ENCODE measurements around a stretch of chr16.

DNA sequence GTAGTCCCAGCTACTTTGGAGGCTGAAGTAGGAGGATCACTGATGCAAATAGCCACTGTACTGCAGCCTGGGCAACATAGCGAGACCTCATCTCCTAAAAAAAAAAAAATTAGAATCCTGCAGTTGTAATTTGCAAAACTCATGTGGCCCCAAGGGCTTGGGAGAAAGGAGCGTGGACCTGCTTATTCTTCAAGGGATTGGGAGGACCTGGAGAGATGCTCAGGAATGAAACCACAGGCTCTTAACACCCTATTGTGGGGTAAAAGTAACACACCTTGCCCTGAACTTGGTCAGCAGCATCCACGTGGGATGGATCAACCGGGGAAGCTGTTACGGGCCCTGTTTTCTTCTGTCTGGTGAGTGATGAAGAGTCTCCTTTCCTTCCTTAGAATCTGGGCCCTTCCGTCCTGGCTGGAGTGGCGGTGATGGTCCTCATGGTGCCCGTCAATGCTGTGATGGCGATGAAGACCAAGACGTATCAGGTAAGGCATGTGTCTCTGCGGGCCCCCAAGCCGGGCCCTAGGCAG lies 103.0 kb downstream of the ABCC1 start:
- PRO-cap = no peak

DNA sequence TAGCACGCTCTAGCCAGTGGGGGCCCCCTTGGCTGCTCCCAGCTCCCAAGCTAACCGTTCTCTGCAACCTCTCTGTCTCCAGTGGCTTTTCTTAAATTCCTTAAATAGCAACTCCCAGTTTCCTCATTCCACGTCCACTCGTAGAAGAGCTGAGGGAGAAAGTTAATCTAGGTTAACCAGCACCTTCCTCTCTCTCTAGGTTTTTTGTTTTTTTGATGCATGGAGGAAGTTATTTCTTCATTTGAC lies 125.1 kb downstream of the ABCC1 start:
- PRO-cap = no peak

GRCh38 chr16:16119811-16120776 lies 103.2 kb downstream of the ABCC6 start:
- PRO-cap = no peak

GRCh38 chr16:16125608-16126152 lies 97.6 kb downstream of the ABCC6 start:
- PRO-cap = no peak

DNA sequence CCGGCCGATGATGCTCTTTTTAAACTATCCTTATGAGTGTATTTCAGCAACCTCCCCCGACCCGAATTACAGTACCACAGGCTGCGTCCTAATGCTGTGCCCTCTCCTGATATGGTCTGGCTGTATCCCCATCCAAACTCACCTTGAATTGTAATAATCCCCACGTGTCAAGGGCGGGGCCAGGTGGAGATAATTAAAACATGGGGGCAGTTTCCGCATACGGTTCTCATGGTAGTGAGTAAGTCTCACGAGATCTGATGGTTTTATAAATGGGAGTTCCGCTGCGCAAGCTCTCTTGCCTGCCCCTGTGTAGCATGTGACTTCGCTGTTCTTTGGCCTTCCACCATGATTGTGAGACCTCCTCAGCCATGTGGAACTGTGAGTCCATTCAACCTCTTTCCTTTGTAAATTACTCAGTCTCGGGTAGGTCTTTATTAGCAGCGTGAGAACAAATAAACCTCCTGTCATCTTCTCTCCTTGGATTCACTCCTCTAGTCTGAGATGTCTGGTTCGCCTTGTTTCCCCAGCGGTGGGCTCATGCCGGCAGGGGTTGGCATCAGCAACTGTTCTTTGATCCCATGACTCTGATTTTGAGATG lies 120.4 kb downstream of the NPIPA7 start:
- PRO-cap = no peak

GRCh38 chr16:16972623-16972995 lies 498.2 kb downstream of the XYLT1 start:
- PRO-cap = no peak

DNA sequence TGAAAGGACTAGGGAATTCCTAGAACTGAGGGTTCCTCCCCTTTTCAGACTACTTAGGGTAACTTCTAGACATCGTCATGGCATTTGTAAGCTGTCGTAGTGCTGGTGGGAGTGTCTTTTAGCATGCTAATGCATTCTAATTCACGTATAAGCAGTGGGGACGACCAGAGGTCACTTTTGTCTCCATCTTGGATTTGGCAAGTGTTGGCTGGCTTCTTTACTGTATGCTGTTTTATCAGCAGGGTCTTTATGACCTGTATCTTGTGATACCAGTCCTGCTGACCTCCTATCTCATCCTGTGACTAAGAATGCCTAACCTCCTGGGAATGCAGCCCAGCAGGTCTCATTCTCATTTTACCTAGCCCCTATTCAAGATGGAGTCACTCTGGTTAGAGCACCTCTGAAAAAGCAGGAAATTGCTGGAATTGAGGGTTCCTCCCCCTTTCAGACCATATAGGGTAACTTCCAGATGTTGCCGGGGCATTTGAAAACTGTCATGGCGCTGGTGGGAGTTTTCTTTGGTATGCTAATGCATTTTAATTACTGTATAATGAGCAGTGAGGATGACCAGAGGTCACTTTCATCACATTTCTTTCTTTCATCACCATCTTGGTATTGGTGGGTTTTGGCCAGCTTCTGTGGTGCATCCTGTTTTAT lies 388.4 kb downstream of the XYLT1 start:
- PRO-cap = no peak

GRCh38 chr16:17108334-17109006 lies 362.3 kb downstream of the XYLT1 start:
- PRO-cap = no peak

DNA sequence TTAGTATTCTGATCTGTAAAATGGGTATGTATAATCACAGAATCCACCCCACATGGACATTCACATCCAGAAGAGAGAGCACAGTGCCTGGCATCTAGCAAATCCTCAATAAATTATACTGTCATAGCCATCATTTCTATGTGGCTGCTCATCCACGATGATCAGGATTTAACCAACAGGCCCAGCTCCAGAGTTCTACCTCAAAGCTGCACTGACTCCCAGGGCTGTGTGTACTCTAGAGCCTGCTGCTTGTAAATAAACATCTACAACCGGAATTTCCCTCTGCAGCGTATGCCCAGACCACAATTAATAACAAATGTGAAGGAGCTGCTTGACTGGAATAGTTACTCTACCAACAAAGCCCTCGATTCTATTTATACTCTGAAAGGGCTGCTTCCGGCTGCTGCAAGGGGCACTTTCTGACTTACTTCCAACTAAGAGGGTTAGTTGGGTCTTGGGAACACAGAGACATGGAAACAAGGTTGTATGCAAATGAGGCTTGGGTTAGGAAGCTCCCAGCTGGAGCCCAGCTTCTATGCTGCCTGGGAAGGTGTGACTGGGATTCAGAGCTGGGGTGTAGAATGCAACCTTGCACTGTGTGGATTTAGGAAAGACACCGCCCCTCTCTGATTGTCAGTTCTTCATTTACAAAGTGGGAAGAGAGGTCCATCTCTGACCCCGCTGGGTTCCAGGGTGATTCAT lies 265.1 kb downstream of the XYLT1 start:
- PRO-cap = no peak

DNA sequence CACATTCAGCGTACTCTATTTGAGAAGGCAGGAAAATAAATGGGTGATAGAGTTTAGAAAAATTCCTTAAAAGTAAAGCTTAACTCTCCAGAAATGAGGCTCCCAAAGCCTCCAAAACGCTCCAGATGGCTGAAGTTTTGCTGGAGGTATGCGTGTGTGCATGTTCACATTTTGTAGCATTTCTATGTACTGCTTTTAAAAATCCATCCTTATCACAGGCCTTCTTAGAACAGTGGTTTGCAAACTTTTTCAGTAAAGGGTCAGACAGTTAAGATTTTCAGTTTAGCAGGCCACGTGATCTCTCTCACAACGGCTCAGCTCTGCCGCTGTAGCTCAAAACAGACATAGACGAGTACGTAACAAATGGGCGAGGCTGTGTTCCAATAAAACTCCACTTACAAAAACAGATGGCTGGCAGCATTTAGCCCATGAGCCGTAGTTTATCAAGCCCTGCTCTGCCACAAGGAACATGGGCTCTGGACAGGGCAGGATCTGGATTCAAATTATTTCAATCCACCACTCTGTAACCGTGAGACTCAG lies 141.9 kb downstream of the XYLT1 start:
- PRO-cap = no peak

- PRO-cap = no peak
Observed at GRCh38 chr16:17339745-17340990, 130.6 kb downstream of the XYLT1 start.

DNA sequence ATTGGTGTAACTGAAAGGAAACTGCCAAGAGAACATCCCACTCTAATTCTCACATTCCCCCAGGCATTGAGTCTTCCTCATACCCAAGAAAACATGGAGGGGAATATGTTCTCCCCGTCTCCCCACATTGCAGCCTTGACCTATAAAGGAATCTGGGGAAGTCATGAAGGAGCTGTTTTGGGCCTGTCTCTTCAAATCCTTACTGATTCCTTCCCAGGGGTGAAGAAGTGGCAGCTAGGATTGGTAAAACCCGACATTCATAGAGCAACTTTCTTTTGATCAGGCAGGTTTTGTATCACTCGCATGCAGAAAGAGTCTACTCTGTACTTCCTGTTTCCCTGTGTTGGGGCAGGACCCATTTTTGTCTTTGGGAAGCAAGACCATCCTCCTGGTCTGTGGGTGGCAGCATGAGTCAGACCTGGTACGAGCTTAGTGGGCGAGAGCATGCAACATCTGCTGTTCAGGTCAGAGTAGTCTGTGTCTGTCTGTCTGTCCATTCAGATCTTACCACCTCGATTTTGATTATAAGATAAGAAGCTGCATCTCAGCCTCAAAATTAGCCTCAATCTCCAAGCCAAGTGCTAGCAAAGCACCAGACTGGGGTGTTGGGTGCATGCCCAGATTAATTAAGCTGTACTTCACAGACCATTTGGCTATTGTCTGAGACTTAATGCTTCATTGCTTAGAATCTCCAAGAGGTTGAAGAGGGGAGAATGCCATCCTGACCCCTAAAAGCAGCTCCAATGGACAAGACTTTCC lies 111.0 kb downstream of the XYLT1 start:
- PRO-cap = no peak

- PRO-cap = no peak
Observed at GRCh38 chr16:17360907-17361456, 109.8 kb downstream of the XYLT1 start.

GRCh38 chr16:17368762-17369359 lies 101.9 kb downstream of the XYLT1 start:
- PRO-cap = no peak

GRCh38 chr16:17441548-17441839 lies 29.3 kb downstream of the XYLT1 start:
- PRO-cap = no peak

- PRO-cap = no peak
Observed at GRCh38 chr16:17458113-17458860, 12.5 kb downstream of the XYLT1 start.

- PRO-cap = no peak
Observed at GRCh38 chr16:17459507-17460805, 10.8 kb downstream of the XYLT1 start.

DNA sequence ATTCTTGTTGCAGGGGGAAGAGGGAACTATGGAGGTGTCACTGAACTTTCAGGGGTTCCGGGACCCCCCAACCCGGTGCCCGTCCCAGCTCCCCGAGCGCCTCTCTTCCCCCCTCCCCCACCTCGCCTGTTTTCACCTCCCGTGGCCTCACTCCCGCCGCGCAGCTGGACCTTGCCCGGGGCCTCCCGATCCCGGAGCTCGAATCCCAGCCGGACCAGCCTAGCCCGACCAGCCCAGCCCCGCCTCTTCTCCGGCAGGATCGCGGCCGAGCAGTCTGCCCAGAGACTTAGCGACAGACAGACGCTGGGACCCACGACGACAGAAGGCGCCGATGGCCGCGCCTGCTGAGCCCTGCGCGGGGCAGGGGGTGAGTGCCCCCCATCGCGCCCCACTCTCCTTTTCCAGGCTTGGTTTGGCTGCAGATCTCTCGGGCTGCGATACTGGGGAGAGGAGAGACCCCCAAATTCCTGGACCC lies 9.1 kb upstream of the NOMO2 start:
- PRO-cap = unidirectional peak, minus-strand start at position 235 of the sequence

- PRO-cap = no peak
Observed at GRCh38 chr16:18837932-18838998, 36.9 kb upstream of the ARL6IP1 start.

- PRO-cap = no peak
Observed at GRCh38 chr16:18839569-18840036, 38.3 kb upstream of the ARL6IP1 start.

Data from ReNcell CX (cell line).